NCI-H460 (cell line): ENCODE measurements around the genes CLCN4 and FRMPD4.

DNA sequence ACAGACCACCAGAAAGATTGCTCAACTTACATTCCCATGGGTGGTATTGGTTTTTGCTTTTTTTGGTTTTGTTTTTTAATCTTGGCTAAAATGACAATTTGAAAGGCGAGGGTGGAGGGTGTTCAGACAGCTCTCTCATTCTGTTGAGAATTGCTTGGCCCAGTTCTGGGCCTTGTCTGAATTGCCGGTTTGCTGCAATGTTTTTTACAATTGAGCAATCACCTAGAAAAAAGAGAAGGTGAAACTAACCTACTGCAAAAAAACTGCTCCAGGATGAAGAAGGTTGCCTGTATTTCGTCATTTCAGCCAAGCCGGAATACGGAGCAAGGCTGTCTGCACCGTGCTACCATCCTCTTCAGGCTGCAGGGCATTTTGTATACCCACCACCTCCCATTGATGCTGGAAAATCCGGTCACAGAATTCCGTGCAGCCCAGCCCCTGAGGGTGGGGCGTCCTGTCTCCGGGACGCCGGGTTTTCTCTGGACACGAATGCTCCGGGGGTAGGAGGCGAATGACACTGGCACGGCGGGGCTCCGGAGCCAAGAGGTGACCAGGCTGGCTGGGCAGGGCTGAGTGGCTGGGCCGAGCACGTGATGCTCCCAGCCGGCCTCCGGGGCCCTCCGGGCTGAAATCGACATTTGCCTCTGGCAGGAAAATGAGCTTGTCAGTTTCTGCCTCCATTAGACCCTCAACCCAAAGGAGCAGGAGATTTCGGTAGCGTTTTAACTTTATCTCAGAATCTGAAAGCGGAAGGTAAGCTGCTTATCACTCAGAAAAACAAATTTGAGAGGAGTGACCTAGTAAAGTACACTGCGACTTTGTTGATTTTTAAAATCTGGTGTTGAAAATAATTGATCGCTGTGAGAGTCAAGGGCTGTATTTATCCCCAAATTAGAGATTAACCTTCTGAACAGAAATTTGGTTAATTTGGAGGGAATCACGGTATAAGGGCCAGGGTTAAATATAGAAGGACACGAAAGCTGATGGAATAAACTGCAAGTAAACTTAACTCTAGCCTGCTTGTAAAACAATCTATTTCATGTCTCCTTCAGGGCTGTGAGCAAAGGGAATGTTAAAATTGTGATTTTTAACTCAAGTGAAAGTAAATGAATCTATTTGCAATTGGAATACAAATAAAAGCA lies at the start of gene CLCN4:
TSS of gene CLCN4 (plus strand) at position 628 of the 1,142 bp plus-strand sequence.
RAMPAGE:
- cytosol, long total RNA, result start-site peak on the plus strand centred at position 629 of the sequence, 72 bp wide, 13 and 12 reads in 2 replicates
- long total RNA, result no peak
- nucleus, long total RNA, result no peak

DNA sequence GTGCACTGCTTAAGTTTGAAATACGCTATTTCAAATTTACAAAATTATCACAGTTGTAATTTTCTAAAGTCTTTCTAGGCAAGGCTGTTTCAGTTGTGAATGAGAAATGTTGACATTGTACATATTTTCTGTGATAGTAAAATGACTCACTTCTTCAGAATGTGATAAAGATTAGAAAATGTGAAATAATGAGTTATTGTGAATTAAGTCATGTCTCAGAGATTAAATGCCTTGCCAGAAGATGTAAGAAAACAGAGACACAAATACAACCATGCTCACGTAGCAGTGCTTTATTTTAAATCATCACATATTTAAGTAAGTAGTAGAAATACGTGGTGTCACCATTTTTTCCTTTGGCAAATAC lies 763 bp downstream of the CLCN4 start:
RAMPAGE:
- cytosol, long total RNA, result no peak
- long total RNA, result no peak
- nucleus, long total RNA, result no peak

RAMPAGE:
- cytosol, long total RNA, result no peak
- long total RNA, result no peak
- nucleus, long total RNA, result no peak
These were observed 10.0 kb downstream of the CLCN4 start for GRCh38 chrX:10166570-10167358.

GRCh38 chrX:10617955-10618542 lies 2.3 kb downstream of the MID1 start:
RAMPAGE:
- cytosol, long total RNA, result no peak
- long total RNA, result no peak
- nucleus, long total RNA, result no peak

GRCh38 chrX:10618930-10619140 lies 1.6 kb downstream of the MID1 start:
RAMPAGE:
- cytosol, long total RNA, result no peak
- long total RNA, result no peak
- nucleus, long total RNA, result no peak

DNA sequence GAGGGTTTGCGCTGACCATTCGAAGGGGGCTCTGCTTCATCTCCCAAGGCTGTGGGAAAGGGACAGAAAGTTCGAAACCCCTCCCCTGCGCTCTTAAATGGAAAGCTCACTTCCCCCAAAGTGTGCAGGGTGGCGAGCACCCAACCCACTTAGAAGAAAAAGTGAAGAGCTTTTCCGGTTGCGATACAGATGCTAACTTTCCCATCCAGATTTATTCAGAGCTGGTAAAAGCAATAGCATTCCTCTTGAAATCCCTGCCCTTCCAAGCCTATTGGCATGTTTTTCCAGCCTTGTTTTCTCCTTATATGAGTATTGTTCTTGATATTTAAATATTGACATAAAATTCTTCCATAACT lies 1.3 kb downstream of the MID1 start:
RAMPAGE:
- cytosol, long total RNA, result no peak
- long total RNA, result no peak
- nucleus, long total RNA, result no peak

DNA sequence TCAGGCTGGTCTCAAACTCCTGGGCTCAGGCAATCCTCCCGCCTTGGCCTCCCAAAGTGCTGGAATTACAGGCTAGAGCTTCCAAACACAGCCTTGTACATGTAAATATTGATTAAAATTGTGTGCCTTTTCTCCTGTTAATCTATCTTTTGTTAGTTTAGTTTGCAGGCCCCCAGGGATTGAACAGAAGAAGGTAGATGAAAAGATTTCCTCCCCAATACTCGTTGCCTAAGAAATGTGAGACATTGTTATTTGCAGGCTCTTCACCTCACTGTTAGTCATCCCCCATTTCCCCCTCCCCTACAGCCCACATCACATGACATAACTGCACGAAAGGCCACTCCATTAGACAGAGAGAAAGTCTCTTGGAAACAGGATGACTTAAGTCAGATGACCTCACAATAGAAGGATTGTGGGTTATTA lies 13.3 kb upstream of the MID1 start:
RAMPAGE:
- cytosol, long total RNA, result no peak
- long total RNA, result no peak
- nucleus, long total RNA, result no peak

DNA sequence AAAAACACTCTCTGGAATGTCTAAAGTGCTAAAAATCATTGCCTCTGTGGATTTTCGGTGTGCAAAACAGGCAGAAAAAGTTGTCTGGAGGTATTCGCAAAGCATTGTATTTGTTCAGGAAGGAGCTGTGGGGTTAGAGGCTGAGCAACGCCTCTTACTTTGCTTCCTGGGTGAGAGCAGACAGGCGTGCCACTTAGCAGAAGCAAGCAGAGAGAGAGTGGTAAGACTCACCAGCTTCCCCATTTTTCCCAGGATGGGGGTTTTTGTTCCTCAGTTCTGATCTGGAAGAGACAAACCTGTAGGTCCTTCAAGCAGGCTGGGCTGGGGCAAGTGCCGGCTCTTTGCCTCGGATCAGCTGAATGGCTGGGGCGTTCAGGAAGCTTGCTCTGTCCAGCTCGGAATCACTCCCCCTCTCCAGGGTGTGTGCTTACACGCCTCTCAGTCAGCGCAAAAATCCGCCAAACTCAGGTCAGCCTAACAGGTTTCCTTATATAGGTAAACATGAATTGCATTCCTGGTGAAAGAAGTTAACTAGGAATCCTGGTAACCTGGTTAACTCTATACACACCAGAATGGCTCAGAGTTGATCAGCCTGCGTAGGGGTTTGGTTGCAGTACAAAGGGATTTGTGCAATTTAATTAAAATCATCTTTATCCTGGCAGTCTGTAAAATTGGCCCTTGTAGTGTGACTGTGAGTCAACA lies 213.1 kb upstream of the MID1 start:
RAMPAGE:
- cytosol, long total RNA, result start-site peak on the minus strand centred at position 372 of the sequence, 89 bp wide, 23 and 24 reads in 2 replicates
- long total RNA, result start-site peak on the minus strand centred at position 381 of the sequence, 116 bp wide, 23 and 56 reads in 2 replicates
- nucleus, long total RNA, result start-site peak on the minus strand centred at position 637 of the sequence, 691 bp wide, 77 and 38 reads in 2 replicates

DNA sequence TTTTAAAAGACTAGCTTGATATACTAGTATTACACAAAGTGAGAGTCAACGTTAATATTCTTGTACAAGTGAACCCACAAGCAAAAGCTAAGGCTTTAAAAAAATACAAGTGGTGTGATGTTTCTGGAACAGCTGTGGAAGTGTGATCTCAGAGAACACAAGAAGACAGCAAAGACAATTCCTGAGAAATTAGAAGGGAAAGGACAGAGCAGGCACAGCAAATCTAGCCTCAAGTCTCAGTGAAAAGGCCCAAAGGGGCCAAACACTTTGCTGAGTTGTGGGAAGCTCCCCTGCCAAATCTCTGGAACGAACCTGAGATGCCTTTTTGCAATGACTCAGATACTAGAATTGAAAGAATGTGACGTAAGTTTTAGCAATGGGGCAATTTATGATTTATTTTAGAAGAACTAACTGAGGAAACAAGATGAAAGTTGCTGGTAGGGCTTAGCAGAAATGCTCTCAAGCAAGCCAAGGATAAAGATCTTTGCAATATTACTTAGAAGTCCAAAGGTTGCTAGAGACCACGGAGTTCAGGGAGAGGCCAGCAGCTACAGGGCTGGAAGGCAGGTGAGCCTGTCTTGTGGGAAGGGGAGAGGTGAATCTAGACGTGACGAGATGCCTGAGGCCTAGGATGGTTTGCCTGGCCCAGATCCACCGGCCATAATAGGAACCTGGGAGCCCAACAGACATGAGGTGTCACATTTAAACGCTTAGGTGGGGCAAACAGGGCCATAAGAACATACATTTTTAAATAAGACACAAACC lies 92.9 kb downstream of the AMELX start:
RAMPAGE:
- cytosol, long total RNA, result no peak
- long total RNA, result no peak
- nucleus, long total RNA, result no peak

RAMPAGE:
- cytosol, long total RNA, result no peak
- long total RNA, result no peak
- nucleus, long total RNA, result no peak
These were observed 133.6 kb downstream of the AMELX start for GRCh38 chrX:11426731-11427233.

RAMPAGE:
- cytosol, long total RNA, result no peak
- long total RNA, result no peak
- nucleus, long total RNA, result no peak
These were observed at the start of gene FRMPD4 for GRCh38 chrX:12137608-12138533. Gene FRMPD4 (plus strand): TSS chrX:12138473.

DNA sequence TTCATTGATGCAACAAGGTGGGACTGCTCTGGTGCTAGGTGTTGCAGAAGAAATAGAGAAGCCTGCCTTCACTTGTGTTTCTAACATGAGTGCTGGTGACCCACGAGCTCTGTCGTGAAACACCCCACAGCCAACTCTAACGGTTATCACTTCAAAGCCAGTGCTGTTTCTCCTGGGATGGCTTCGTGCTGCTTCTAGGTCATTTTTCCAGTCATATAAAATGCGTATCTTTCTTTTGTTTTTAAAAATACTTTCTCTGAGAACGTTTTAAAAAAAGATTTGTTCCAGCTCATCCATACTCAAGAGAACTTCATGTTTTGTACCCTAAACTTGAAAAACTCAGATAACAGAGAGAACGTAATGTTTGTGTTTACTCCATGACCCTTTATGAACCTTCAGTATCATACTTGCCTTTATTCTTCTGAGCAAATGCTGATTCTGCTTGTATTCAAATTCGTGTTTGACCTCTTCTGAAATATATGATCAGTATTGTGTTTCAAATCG lies 18.7 kb upstream of the PRPS2 start:
RAMPAGE:
- cytosol, long total RNA, result no peak
- long total RNA, result no peak
- nucleus, long total RNA, result no peak

DNA sequence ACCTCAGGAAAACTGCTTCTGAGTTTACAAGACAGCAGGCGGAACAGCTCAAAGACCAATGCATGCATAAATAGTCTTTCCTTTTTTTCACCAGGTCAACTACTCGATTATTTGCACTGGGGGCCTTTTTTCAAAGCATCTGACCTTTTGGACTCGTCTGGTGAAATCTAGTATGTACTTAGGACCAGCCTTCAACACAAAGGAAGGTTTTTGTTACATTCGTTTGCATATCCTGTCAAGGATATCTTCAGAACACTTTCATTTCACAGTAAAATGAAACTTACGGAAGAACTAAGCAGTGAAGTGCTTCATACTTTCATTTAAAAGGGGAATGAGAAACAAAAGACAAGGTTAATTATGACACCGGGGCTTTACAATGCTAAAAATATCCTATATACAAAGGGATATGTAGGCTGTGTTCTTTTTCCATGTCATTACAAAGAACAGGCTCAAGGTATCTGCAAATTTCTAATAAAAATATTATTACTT lies 23.0 kb upstream of the TLR7 start:
RAMPAGE:
- cytosol, long total RNA, result no peak
- long total RNA, result no peak
- nucleus, long total RNA, result no peak

DNA sequence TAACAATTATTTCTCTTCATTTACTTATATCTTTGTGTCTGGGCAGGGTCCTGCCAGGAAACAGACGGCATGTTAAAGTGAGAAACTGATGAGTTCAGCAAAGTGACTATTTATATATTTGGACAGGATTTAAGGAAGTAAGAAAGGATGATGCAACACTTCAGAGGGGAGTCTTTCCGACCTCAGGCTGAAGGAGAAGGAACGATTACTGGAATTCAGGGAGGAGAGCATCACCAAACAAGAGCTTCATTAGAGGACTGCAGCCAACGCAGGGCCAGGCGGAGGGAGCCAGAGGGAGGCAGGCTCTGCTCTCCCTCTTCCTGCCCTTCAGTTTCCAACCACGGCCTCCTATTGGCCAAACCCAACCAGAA lies 1.5 kb upstream of the TLR7 start:
RAMPAGE:
- cytosol, long total RNA, result no peak
- long total RNA, result no peak
- nucleus, long total RNA, result no peak

DNA sequence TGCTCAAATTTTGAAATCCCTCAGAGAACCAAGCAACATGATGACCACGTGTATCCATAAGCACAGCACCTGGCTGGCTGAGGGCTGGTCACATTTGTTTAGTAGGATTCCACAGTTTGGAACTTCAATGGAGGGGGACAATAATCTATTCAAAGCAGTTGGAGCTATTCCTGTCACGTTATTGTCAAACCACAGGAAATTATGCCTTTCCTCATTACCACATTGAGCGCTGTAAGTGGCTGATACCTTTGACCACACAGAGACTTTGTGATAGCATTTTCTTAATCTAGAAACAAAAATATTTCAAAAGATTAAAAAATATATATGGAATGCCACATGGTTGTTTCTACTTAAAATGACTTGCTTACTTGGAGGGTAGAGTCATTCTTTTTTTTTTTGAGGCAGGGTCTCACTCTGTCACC lies 7.1 kb downstream of the TMSB4X start:
RAMPAGE:
- cytosol, long total RNA, result no peak
- long total RNA, result no peak
- nucleus, long total RNA, result no peak

DNA sequence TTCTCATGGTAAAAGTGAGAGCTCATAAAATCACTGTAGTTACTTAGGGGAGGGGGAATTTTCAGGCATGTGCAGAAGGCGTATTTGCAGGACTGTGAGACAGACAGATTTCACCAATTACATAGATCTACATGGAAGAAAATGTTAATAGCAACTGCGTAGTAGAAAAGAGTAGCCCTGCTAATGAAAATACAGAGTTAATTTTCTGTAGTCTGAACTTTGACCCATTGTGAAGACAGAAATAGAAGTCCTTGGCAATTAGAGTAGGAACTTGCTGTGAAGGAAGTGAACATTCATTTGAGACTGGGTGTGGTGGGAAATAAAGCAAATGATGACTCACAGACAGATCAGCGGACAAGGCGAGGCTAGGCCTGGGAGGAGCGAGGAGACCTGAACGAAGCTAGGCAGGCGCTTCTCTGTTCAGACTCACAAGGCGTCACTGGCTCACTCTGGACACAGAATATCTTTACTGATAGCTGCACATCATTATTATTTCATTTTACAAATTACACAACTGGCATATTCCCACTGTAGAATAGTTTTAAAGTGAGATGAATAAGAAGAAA lies 57.2 kb upstream of the FAM9C start:
RAMPAGE:
- cytosol, long total RNA, result no peak
- long total RNA, result no peak
- nucleus, long total RNA, result no peak

RAMPAGE:
- cytosol, long total RNA, result no peak
- long total RNA, result no peak
- nucleus, long total RNA, result no peak
These were observed 116.5 kb downstream of the ATXN3L start for GRCh38 chrX:13203377-13203697.

DNA sequence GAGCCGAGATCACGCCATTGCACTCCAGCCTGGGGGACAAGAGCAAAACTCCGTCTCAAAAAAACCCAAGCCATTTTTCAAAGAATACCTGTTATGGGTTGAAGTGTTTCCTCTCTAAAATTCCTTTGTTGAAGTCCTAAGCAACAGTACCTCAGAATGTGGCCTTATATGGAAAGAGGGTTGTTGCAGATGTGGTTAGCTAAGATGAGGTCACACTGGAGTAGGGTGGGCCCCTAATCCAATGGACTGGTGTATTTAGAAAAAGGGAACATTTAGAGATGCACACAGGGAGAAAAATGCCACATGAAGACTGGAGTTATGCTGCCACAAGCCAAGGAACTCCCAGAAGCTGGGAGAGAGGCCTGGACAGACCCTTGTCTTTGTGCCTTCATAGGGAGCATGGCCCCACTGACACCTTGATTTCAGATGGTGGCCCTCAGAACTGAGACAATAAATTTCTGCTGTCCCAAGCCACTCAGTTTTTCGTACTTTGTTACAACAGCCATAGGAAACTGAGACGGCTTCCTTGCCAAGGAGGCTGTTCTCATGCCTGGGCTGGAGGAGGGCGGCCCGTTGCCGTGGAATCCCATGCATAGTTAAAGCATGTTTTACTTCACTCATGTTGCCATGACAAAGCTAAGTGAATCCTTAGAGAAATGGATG lies 16.6 kb downstream of the TRAPPC2 start:
RAMPAGE:
- cytosol, long total RNA, result no peak
- long total RNA, result no peak
- nucleus, long total RNA, result no peak

GRCh38 chrX:13736129-13736868 lies 1.8 kb downstream of the OFD1 start:
RAMPAGE:
- cytosol, long total RNA, result no peak
- long total RNA, result no peak
- nucleus, long total RNA, result no peak

GRCh38 chrX:13766623-13767374 lies 32.3 kb downstream of the OFD1 start:
RAMPAGE:
- cytosol, long total RNA, result no peak
- long total RNA, result no peak
- nucleus, long total RNA, result no peak